Mesangial cell (primary cell): Measurements from ENCODE around the gene NOTCH1.

- RAMPAGE, long total RNA, result no peak
These were observed 26.2 kb upstream of the CAMSAP1 start for GRCh38 chr9:135933397-135934012.

- RAMPAGE, long total RNA, result no peak
These were observed 14.2 kb downstream of the UBAC1 start for GRCh38 chr9:135946810-135947487.

GRCh38 chr9:135949283-135950037 lies 11.7 kb downstream of the UBAC1 start:
- RAMPAGE, long total RNA, result no peak

DNA sequence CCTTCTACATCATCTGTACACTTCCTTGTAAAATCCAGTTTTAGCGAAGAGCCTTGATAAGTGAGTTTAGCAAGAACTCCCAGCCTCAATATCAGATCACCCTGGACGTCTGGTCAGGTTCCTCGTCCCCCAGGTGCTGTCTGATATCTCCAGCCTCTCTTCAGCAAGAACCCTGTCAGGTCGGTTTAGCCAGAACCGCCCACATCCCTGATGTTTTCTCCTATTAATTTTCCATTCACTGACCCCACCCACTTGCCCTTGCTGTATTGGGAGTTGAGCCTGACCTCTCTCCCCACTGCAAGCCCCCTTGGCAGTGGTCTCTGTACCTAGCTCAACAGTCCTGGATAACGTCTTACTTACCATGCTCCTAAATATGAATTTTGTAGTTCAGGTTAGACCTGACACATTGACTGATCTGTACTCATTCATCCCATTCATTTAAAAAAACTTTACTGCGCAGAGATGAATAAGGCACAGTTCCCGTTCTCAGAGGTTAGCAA lies 933 bp upstream of the UBAC1 start:
- RAMPAGE, long total RNA, result no peak

- RAMPAGE, long total RNA, result no peak
These were observed 19.7 kb upstream of the UBAC1 start for GRCh38 chr9:135980951-135981236.

DNA sequence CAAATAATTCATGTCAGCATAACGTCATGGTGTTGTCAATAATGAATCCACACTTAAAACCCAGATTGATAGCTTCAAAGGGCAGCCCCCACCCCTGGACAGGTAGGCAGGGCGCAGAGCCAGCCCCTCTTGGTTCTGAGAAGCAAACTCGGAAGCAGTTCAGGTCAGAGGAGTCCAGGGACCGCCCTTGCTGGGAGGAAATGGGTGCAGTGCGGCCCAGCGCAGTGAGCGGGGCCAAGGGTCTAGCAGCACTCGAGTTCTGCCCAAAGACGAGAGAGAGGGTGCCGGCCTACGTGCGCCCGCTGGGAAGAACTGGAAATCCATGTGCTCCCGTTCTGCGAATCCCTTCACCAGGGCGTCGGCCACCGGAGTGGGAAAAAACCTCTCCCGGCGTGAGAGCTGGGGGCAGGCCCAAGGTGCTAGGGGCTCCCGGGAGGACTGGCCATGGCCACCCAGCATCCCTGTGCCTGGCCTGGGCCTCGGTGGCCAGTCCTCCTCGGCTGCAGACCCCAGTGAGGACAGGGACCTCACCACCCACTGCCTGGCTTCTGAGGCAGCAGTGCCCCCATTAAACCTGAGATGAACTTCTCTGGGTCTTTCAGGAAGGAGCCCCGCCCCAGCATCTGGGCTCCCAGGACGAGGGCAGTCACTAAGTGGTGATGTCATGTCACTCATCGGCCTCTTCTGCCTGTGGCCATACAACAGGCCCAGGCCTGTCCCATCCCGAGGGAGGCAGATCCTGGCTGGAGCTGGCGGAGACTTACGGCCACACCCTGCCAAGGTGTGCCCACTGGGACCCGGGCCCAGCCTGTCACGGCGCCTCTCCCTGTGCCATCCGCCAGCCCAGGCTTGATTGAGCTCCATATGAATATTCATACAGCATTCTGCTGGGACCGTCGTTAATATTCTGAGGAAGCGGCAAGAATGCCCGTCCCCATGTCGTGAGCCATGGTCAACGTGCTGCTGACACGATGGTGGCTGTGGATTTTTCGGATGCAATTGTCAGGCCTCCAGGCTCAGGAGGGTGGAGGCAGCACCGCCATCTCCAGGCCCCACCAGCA lies 10.5 kb downstream of the TMEM250 start:
- RAMPAGE, long total RNA, result no peak

DNA sequence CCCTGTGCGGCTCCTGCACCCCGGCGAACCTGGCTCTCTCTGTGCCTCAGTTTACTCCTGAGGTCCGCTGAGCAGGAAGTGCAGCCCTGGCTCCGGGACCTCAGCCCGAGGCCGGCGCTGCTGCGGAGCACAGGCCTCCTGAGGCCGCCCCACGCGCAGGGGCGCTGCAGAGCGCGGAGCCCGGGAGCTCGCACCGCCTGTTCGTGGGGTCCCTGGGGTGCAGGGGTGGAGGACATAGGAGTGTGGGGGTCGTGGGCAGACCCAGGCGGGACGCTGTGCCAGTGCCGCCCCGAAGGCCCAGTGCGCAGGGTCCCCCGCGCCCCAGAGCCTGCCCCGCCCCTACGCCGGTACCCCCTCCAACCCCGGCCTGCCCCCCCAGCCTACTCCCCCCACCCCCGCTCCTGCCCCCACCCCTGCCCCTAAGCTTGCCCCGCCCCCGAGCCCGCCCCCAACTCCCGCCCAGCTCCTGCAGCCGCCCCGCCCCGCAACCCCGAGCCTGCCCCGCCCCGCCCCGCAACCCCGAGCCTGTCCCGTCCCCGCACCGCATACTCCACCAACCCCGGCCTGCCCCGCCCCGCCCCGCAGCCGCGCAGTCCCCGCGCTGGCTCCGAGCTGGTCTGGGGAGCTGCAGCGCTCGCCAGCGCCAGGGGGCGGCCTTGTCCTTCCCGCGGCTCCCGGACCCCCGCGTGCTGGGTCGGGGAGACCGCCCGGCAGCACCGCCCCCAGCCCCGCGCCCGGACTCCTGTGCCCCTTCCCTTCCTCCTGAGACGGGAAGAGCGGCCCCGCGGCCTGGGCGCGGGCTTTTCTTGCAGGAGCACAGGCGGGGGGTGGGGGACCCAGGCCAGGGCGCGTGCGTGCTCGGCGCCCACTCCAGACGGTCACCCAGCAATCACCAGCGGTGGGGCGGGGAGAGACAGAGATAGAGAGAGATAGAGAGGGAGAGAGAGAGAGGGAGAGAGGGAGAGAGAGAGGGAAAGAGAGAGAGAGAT lies 14.4 kb upstream of the TMEM250 start:
- RAMPAGE, long total RNA, result no peak

- RAMPAGE, long total RNA, result no peak
These were observed 20.3 kb upstream of the LHX3 start for GRCh38 chr9:136225110-136225766.

DNA sequence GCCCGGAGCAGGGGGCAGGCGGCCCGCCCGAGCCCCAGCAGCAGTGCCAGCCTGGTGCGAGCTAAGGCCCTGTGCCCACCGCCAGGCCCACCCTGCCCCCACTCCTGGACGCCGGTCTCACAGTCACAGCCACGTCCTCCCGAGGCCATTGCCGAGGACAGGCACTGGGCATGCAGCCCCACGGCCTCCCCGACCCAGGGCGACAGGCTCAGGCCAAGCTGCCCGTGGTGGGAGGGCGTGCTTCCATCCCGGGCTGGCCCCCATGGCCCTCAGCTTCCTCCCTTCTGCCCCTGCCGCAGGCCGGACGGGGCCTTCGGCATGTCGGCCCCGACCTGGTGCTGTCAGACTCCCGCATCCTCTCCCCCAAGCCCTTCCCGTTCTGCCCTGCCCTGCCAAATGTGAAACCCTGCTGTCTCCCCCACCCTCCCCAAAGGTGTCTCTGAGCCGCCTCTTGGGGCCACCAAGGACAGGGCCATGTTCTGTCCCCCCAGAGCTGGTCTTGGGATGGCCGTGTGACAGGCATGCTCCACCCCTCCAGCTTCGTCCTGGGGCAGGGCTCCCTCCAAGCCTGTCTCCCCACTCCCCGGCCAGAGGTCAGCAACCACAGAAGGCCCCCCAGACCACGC lies 5.3 kb downstream of the DNLZ start:
- RAMPAGE, long total RNA, result no peak

DNA sequence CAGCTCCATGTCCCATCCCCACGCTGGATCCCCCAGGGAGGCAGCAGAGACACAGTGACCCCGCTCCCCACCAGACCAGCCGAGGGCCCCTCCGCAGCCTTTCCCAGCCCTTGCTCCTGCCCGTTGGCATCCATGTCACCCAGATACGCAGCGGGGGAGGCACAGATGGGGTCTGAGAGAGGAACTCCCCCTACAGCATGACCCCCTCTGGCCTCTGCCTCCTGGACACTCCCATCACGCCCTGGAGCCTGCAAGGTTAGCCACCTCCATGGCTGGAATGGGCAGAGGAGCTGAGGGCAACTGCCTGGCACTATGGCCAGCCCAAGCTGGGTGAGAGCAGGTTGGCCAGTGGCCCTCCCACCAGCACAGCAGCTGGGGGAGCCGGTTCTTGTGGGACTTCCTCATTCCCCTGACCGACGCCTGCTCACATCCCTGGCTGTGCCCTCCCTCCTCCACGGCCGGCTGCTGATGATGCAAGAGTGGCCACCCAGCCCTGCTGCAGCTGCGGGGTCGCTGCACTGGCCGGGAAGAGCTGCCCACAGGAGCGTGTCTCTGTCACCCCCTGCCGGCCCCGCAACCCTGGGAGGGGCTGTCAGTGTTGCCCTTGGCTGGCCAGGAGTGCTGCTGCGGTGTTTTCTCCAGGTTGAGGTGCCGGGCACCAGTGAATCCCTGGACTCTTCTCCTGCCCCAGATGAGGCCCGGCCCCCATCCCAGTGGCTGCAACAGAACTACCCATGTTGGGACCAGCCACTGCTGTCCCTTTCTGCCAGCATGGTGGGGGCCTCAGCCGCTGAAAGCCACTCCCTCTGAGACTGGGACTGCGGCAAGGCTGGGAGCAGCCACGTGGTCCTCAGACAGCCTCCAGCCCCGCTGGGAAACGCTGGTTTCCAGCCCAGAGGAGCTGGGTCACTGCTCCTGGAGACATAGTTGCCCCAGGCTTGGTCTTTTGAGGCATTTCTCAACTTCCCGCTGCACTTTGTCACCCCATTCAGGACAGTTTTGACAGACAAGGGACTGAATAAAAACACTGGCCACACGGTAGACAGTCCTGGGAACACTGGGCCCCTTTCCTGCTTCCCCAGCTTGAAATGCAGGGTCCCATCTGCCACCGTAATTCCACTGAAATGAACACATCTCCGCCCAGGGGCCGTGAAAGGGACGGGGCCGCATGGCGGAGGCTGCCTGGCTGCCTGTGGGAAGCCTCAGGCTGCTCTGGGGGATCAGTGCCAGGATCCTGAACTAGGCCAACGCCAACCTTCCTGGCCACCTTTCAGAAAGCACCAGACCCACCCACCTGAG lies 782 bp downstream of the CARD9 start:
- RAMPAGE, long total RNA, result no peak

GRCh38 chr9:136404449-136405283 lies 4.7 kb upstream of the SNAPC4 start:
- RAMPAGE, long total RNA, result no peak

- RAMPAGE, long total RNA, result no peak
These were observed 1.2 kb downstream of the PMPCA start for GRCh38 chr9:136411575-136412089.

GRCh38 chr9:136438090-136439439 lies 1.1 kb downstream of the INPP5E start:
- RAMPAGE, long total RNA, result no peak

DNA sequence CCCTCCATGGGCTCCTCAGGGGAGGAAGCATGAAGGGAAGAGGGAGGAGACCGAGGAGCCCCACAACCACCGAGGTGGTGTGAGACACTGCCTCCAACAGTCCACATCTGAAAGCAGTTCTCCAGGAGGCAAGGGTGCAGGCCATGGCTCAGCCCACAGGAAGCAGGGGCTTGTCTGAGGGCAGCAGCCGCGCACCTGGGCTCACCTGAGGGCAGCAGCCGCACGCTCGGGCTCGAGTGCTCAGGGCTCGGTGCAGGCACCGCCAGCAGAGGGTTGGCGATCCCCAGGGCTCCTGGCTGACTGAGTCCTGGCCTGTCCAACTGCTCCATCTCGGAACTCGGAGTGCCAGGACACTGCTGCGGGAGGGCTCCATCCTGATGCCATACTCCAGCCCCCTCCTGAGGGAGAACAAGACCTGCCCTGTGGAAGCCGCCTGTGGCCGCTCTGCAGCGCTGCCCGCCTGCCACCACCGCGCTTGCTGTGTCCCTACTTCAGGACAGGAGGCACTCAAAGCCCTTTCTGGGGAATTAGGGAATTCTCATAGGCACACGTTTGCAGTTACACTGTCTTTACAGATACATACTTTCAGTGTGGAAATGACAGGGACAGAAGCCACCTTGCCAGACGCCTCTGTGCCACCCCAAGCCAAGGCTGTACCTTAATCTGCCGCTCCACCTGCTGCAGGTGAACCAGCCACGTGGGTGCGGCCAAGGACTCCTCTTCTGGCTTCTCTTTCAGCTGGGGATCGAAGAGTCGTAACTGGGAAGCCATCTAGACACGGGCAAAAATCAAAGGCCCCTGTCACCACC lies 16.0 kb upstream of the INPP5E start:
- RAMPAGE, long total RNA, result no peak

GRCh38 chr9:136459666-136460159 lies 20.1 kb upstream of the INPP5E start:
- RAMPAGE, long total RNA, result no peak

DNA sequence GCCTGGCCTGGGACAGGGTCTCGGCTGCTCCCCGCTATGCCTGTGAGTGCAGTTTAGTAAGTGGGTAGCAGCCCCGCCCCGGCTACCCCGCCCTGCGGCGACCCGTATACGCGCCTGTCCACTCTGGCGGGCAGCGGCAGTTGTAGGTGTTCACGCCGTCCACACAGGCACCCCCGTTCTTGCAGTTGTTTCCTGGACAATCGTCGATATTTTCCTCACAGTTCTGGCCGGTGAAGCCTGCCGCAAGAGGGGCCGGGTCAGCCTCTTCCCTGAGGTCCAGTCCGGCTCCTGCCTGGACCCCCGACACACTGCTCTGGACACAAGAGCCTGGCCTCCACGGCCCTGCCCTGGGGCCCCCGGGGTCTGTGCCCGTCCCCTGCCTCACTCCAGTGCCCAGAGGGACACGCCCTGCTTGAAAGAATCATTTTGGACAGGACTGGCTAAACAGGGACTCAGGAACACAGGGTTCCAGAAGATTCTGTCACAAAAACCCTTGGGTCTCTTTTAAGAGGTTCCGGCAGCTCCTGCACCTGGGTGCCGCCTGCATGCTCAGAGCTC lies 26.4 kb downstream of the NOTCH1 start:
- RAMPAGE, long total RNA, result no peak

- RAMPAGE, long total RNA, result no peak
These were observed 959 bp downstream of the NOTCH1 start for GRCh38 chr9:136544590-136545588.

DNA sequence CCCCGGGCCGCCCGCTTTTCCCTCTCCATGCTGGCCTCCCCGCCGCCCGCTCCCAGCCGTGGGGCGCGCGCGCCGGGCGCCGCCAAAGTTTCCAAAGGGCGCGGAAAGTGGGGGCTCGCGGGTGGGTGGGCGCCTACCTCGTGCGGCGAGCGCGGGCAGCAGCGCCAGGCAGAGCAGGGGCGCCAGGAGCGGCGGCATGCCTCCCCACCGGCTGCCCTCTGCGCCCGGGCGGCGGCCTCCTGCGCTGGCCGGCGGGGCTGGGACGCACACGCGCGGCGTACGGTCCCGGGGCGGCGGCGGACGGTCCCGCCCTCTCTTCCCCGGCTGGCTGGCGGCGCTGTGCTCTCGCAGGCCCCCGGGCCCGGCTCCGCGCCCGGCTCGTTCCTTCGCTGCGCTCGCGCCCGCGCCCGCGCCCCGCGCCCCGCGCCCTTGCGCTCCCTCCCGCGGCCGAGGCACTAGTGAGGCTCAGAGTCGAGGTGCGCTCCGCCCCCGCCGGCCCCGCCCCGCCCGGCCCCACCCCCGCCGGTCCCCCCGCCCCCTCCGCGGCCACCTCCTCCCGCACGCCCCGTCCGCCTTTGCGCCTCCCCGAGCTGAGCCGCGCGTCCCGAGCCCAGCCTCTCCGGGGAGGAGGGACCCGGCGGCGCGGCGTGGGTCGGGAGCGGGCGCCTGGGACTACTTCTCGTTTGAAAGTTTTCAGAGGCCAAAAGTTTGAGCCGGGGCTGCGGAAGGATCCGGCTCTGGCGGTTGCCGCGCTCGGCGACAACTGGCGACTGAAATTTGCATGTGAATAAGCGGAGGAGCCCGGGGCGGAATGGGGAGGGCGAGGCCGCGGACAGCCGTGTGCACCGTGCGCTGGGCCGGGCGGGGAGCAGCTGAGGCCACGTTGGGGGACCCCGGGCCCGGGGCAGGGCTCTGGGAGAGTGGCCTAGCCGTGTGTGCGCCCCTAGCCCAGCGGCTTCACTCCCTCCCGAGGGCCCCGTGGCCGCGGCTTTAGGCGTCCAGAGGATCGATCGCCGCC lies at the start of gene NOTCH1:
TSS of gene NOTCH1 (minus strand) at position 460 of the 1,018 bp plus-strand sequence.
- RAMPAGE, long total RNA, result no peak

DNA sequence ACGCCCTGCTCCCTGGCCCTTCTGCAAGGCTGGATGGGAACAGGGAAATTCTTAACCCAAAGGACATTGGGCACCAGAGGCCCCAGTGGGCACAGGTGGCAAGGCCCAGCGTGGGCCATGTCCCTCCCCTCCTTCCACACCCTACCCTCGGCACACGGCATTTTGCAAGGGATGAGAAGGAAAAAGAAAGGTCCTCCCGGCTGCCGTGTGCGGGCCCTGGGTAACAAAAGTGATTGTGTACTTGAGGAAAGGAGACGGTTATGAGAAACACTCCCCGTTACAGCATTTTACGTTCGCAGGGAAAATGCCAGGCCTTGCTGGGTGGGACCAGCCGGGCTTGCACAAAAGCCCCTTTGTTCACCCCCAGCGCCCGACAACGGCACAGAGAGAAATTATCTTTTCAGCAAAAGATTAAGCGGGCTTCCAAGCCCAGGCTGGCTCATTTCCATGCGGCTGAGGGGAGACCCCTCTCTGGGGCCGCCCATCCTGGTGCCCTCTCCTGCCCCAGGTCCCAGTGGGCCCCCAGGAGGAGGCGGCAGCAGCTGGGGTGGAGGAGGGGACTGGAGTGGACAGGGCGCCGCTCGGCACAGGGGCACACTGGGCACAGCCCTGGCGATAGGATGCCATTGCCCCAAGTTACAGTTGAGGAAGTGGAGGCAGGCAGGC lies 50.7 kb upstream of the NOTCH1 start:
- RAMPAGE, long total RNA, result no peak

- RAMPAGE, long total RNA, result no peak
These were observed 3.4 kb upstream of the EGFL7 start for GRCh38 chr9:136658988-136660118.